Hair follicular keratinocyte (primary cell): ENCODE data around the gene AKAP17A.

DNA sequence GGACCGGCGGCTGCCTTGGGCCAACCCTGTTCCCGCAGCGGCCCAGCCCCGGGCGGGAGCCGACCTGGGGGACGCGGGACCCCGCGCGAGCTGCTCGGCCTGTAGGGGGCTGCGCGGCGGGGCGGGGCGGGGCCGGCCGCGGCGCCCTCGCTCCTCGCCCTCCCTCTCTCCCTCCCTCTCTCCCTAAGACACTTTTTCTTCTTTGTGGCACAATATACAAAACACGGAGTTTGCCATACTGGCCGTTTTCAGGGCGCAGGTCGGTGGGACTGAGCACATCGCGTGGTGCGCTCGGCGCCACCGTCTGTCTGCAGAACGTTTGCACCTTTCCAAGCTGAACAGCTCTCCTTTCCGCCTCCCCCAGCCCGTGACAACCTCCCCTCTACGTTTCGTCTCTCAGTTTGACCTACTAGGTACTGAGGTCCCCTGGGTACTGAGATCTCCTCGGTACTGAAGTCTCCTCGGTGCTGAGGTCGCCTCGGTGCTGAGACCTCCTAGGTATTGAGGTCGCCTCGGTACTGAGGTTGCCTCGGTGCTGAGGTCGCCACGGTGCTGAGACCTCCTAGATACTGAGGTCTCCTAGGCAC, 261.2 kb upstream of the PLCXD1 start:
- RAMPAGE, long total RNA: no peak

DNA sequence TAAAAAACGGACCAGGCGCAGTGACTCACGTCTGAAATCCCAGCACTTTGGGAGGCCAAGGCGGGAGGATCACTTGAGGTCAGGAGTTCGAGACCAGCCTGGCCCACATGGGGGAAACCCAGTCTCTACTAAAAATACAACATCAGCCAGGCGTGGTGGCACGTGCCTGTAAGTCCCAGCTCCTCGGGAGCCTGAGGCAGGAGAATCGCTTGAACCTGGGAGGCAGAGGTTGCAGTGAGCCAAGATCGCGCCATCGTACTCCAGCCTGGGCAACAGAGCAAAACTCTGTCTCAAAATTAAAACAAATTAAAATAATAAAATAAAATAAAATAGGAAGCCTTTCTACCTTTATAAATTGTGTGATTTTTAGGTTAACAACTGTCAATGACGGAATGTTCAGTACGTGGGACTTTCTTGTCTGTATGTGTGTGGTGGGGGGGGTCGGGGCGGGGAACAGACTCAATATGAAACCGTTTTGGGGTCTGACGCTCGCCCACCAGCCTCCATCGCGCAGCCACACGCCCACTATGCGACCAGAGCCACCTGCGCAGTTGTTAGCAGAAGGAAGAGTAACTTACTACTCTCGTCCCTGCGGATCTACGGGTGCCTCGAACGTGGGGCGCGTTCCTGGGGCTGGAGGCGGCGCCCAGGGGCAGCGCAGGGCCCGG, 783 bp downstream of the PPP2R3B start:
- RAMPAGE, long total RNA: no peak

- RAMPAGE, long total RNA: no peak
These were observed 118.7 kb downstream of the CRLF2 start for GRCh38 chrX:1093650-1094227.

- RAMPAGE, long total RNA: no peak
These were observed 24.0 kb downstream of the CSF2RA start for GRCh38 chrX:1292465-1293210.

- RAMPAGE, long total RNA: no peak
These were observed 23.3 kb downstream of the IL3RA start for GRCh38 chrX:1359450-1360801.

- RAMPAGE, long total RNA: no peak
These were observed 5.7 kb downstream of the SLC25A6 start for GRCh38 chrX:1385927-1386970.

GRCh38 chrX:1415320-1415518, 23.3 kb upstream of the SLC25A6 start:
- RAMPAGE, long total RNA: no peak

- RAMPAGE, long total RNA: no peak
These were observed 28.1 kb downstream of the ASMTL start for GRCh38 chrX:1424510-1425058.

DNA sequence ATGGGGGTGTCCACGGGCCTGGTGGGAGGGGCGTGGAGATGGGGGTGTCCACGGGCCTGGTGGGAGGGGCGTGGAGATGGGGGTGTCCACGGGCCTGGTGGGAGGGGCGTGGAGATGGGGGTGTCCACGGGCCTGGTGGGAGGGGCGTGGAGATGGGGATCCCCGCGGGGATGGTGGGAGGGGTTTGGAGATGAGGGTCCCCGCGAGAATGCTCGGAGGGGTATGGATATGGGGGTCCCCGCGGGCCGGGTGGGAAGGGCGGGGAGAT, 1.1 kb upstream of the ASMTL start:
- RAMPAGE, long total RNA: no peak

GRCh38 chrX:1464704-1465870, 12.4 kb upstream of the ASMTL start:
- RAMPAGE, long total RNA: no peak

GRCh38 chrX:1487257-1487642, 34.5 kb upstream of the ASMTL start:
- RAMPAGE, long total RNA: no peak

GRCh38 chrX:1502103-1502863, 34.7 kb downstream of the P2RY8 start:
- RAMPAGE, long total RNA: no peak

DNA sequence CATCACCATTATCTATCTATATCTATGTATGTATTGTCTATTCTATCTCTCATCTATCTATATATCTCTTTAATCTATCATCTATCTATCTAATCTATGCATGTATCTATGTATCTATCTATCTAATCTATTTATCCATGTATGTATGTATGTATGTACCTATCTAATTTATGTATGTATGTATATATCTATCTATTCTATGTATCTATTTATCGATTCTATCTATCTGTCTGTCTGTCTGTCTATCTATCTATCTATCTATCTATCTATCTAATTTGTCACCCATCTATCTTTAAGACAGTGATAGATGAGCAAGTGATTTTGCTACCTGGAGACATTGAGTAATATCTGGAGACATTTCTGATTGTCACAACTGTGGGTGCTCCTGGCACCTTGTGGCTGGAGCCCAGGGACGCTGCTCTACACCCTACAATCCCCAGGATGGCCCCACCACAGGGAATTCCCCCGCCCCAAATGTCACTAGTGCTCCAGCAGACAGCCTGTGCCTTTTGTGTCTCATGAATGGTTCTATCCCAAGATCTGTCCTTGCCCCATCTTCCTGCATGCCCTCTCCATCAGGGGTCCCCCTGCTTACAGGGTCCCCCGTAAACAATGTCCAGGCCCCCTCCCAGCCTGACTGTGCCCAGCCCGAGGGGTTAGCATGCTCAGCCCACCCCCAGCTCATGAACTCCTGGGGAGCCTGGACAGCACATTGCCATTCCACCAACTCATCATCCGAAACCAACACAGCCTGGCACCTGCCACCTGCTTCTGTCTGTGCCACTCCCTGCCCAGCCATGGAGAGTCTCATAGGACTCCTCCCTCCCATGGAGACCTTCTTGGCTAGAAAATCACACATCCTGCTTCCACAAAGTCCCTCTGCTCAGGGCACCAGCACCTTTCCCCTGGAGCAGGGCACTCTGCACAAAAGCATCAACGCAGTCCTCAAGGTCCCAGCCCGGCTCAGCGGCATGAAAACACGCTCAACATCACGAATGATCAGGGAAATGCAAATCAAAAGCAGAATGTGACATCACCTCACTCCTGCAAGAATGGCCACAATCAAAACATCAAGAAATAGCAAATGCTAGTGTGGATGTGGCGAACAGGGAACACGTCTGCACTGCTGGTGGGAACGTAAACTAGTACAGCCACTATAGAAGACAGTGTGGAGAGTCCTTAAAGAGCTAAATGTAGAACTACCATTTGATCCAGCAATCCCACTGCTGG, 5.7 kb downstream of the P2RY8 start:
- RAMPAGE, long total RNA: no peak

- RAMPAGE, long total RNA: no peak
These were observed at the start of gene AKAP17A for GRCh38 chrX:1591253-1591958. Gene AKAP17A, plus strand, starts transcription at chrX:1591604.

DNA sequence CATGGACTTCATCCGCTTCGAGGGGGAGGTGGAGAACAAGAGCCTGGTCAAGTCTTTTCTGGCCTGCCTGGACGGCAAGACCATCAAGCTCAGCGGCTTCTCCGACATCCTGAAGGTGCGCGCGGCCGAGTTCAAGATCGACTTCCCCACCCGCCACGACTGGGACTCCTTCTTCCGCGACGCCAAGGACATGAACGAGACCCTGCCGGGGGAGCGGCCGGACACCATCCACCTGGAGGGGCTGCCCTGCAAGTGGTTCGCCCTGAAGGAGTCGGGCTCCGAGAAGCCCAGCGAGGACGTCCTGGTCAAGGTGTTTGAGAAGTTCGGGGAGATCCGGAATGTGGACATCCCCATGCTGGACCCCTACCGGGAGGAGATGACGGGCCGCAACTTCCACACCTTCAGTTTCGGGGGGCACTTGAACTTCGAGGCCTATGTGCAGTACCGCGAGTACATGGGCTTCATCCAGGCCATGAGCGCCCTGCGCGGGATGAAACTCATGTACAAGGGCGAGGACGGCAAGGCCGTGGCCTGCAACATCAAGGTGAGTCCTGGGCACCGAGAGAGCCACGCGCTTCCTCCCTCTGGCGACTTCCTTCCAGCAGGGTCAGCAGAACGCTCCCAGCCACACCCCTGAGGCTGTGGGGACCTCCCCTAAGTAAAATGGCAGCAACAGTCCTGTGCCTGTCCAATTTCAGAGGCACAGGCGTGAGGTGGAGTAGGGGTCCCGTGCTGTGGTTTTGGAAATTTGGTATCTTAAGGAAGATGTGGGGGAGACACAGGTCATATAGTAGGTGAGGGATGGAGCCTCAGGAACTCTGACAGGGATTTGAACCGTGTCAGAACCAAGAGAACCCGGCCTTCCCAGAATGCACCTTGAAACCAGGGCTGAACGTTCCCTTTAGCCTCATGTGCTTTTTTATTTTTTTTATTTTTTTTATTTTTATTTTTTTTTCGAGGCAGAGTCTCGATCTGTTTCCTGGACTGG, 2.6 kb downstream of the AKAP17A start:
- RAMPAGE, long total RNA: no peak

DNA sequence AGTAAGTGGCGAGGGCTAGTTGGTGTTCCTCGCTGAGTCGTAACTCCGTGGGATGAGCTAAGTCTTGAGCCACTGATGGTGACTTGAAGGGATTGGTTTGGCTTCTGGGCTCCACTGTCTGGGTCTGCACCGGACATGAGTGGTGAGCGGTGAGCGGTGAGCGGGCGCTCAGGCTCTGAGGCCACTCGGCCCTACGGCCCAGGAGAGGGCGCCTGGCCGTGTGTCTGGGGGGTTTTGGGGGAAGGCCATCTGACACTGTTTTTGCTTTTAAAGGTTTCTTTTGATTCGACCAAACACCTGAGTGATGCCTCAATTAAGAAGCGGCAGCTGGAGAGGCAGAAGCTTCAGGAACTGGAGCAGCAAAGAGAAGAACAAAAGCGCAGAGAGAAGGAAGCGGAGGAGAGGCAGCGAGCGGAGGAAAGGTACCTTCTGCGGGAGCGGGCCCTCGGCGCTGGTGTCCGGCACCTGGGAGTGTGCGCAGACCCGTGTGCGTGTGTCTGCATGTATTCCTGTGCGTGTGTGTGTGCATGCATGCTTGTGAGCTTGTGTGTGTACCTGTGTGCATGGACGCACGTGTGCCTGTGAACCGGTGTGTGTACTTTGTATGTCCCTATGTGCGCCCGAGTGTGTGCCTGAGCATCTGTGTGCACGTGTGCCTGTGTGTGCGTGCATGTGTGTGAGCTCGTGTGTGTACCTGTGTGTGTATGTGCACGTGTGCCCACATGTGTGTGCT, 3.9 kb downstream of the AKAP17A start:
- RAMPAGE, long total RNA: no peak

DNA sequence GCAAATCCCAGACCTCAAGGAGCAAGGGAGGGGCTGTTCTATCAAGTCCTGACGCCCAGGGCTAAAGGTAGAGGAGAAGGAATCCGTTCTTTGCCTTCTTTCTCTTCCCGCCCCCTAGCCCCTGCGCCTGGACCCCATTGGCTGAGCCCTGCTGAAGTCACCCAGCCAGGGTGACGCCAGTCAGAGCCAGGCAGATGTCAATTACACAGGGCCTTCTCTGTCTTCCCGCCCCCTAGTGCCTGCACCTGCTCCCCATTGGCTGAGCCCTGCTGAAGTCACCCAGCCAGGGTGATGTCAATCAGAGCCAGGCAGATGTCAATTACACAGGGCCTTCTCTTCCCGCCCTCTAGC, 46.1 kb downstream of the ASMT start:
- RAMPAGE, long total RNA: no peak

DNA sequence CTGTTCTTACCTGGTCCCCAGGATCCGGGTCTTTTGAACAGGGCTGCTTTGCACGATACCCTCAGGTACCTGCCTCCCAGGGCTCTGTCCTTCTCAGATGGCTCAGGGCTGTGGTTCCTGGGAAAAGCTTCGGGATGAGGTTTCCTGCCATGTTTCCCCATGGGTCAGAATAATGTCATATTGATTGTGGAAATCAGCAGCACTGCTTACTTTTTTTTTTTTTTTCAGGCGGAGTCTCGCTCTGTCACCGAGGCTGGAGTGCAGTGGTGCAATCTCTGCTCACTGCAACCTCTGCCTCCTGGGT, 271.9 kb downstream of the ASMT start:
- RAMPAGE, long total RNA: no peak

DNA sequence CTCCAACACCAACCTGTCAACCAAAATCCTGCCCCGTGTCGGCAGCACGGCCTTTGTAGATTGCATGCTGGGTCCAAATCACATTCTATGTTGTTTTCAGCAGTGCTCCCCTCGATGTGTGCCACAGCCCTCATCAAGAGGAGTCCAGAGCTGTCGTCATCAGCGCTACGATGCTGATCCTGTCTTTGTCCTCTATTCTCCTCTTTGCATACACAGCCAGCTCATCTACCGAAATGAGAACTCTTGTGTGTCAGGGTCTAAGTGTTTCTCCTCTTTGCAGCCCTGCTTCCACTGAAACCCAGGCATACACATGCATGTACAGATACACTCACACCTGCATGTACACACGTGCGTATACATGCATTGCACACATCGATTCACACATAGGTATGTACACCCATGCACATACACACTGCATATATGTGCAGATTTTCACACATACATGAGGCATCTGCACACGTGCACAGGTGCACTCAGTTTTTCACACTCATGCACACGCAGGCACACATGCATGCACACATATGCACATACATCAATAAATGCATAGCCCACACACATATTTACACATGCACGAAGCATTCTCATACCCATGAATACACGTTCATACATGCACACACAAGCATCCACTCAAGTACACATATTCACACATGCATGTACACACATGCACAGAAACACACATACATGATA, 324.9 kb downstream of the DHRSX start:
- RAMPAGE, long total RNA: no peak

DNA sequence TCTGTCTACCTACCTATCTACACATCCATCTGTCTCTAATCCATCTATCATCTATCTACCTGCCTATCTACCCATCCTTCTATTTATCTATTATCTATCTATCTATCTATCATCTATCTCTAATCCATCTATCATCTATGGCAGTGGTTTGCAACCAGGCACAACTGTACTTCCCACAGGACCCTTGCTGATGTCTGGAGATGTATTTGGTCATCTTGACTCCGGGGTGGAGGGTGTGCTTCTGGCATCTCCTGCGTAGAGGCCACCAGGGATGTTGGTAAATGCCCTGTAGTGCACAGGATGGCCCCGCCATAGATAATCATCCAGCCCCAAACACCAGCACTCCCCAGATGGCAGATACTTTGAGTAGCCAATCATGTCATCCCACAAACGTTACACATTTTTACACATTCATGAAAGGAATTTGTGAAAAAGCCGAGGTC, 306.7 kb downstream of the DHRSX start:
- RAMPAGE, long total RNA: no peak